Thyroid gland (tissue), 7 donors: ENCODE measurements around the genes MTA2 and HNRNPUL2.

- PRO-cap, 2 experiments, result no peak in any of the 2 experiments
- RAMPAGE, long total RNA, 5 experiments, result no peak in any of the 5 experiments
Measured at GRCh38 chr11:61772644-61772930, 19.8 kb downstream of the TMEM258 start.

GRCh38 chr11:61800528-61801411 lies 8.1 kb downstream of the FEN1 start:
- PRO-cap, 2 experiments, result no peak in any of the 2 experiments
- RAMPAGE, long total RNA, 5 experiments, result start-site peak on the minus strand in 1 of 5 experiments, at chr11:61800568-61800627 at its widest, 5 reads per replicate

DNA sequence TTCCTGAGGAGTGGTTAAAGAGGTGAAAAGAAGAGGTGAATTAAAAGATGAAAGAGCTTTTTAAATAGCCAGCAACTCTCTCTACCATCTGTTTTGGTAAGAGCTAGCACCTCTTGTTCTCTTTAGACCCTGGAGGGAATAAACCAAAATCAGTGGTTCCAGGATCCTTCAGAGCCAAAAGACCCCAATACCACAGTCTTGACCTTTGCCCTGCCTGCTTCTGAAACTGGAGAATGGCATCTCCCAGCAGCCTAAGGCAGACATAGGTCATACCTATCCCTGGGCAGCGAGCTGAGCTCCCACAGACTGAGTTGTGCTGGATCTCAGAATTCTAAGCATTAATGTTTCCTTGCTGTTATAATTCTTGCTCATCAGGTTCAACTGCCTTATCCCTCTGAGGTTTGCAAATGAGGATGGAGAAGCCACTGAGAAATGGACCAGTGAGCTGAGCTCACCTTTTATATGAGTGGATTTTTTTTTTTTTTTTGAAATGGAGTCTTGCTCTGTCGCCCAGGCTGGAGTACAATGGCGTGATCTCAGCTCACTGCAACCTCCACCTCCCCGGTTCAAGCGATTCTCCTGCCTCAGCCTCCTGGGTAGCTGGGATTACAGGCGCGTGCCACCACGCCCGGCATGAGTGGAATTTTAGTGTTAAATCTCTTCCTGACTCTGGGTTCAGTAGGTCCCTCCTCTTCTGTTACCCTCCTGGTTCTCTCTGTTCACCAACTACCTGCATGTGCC lies 8.9 kb downstream of the FEN1 start:
- PRO-cap, 2 experiments, result no peak in any of the 2 experiments
- RAMPAGE, long total RNA, 5 experiments, result no peak in any of the 5 experiments

GRCh38 chr11:61828642-61829470 lies 756 bp downstream of the FADS2 start:
- PRO-cap, 2 experiments, result peak in 1 of 2 experiments; most common plus-strand start chr11:61828824 (in 1)
- RAMPAGE, long total RNA, 5 experiments, result no peak in any of the 5 experiments

DNA sequence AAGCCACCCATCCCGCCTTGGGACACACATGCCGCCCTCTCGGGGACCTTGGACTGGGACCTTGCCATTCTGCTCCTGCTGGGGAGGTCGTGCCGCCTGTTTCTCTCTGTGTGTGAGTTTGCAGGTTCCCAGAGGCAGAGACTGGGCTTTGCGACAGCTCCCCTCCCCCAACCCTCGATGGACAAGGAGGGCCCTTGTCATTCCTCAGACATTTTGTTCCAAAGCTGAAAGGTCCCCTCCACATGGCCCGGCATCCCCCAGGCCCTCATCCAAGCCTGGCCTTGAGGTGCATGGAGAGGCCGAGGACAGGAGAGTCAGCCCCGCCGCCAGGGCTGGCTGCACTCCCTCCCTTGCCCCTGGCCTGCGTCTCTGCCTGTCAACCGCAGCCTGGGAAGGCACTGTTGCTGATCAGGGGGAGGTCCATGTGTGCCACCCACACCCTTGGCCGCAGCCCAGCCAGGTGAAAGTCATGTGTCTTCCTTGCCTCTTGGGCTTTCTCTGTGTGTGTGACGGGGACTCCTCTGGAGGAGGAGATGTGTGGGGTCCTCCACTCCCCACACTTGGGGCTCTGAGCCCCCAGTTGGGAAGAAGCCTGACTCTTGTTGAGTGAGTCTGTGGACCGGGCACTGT lies 25.7 kb downstream of the FADS2 start:
- PRO-cap, 2 experiments, result no peak in any of the 2 experiments
- RAMPAGE, long total RNA, 5 experiments, result no peak in any of the 5 experiments

- PRO-cap, 2 experiments, result no peak in any of the 2 experiments
- RAMPAGE, long total RNA, 5 experiments, result no peak in any of the 5 experiments
Measured at GRCh38 chr11:61962405-61962554, 5.2 kb downstream of the FTH1 start.

- PRO-cap, 2 experiments, result peak in 1 of 2 experiments; most common plus-strand start chr11:61986312 (in 1); most common minus-strand start chr11:61986057 (in 1)
- RAMPAGE, long total RNA, 5 experiments, result no peak in any of the 5 experiments
Measured at GRCh38 chr11:61985672-61986418, 18.4 kb upstream of the FTH1 start.

- PRO-cap, 2 experiments, result peak in 1 of 2 experiments; most common plus-strand start chr11:62402490 (in 1); most common minus-strand start chr11:62402363 (in 1)
- RAMPAGE, long total RNA, 5 experiments, result no peak in any of the 5 experiments
Measured at GRCh38 chr11:62402243-62402571, 16.6 kb upstream of the SCGB1A1 start.

DNA sequence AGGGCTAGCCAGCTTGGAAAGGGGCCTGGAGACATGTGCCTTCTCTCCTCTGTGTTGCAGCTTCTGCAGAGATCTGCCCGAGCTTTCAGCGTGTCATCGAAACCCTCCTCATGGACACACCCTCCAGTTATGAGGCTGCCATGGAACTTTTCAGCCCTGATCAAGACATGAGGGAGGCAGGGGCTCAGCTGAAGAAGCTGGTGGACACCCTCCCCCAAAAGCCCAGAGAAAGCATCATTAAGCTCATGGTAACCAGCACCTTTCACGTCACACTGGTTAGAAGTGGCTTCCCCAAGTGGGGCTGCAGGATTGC lies 3.3 kb downstream of the SCGB1A1 start:
- PRO-cap, 2 experiments, result no peak in any of the 2 experiments
- RAMPAGE, long total RNA, 5 experiments, result no peak in any of the 5 experiments

DNA sequence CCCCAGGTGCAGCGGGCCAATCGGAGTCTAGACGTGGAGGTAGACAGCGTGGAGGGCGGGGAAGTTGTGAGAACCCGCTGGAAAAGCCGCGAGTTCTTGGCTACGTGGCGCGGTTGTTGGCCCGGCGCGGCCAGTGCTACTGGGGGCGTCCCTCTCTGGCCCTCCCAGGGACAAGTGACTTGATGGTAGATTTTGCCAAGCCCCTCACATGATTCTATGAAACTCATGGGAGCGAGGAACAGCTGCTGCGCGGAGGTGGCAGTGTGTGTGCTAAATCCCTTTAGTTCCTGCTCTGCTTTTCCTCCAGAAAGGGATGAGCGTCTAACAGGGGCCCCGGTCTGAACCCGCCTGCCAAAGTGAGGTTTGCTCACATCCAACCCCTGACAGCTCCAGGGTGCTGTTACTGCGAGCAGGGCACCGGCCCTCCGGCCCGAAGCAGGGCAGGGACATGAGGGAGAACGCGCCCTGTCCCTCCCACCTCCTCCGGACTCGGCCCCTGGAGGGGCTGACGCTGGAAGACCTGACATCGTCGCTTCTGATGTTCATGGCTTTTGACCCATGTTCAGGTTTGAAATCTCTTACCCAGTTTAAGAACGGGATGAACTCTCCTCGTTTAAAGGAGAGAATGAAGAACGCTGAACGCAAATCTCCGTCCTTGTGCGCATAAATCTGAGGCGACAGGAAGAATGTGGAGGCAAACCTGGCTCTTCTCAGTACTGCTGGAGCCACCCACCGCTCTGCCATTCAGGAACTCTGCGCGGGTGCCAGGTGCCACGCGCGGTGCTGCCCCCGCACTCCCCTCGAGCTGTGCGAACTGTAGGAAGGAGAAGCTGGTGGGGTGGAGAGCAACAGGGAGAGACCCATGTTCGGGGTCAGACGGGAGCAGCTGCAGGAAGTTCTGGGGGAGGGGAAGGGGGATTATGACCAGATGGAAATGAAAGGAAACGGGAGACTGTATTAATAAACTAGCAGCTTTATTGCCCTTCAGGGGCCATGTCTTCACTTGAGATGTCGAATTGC lies 714 bp upstream of the EEF1G start:
- PRO-cap, 2 experiments, result peak in 2 of 2 experiments; most common plus-strand start position 91 of the sequence (in 2); most common minus-strand start position 491 of the sequence (in 1)
- RAMPAGE, long total RNA, 5 experiments, result start-site peak on the plus strand in 2 of 5 experiments, centred at positions 101 to 109 of the sequence, 40 to 41 reads per replicate

- PRO-cap, 2 experiments, result no peak in any of the 2 experiments
- RAMPAGE, long total RNA, 5 experiments, result no peak in any of the 5 experiments
Measured at GRCh38 chr11:62600537-62600890, 1.2 kb downstream of the MTA2 start.

DNA sequence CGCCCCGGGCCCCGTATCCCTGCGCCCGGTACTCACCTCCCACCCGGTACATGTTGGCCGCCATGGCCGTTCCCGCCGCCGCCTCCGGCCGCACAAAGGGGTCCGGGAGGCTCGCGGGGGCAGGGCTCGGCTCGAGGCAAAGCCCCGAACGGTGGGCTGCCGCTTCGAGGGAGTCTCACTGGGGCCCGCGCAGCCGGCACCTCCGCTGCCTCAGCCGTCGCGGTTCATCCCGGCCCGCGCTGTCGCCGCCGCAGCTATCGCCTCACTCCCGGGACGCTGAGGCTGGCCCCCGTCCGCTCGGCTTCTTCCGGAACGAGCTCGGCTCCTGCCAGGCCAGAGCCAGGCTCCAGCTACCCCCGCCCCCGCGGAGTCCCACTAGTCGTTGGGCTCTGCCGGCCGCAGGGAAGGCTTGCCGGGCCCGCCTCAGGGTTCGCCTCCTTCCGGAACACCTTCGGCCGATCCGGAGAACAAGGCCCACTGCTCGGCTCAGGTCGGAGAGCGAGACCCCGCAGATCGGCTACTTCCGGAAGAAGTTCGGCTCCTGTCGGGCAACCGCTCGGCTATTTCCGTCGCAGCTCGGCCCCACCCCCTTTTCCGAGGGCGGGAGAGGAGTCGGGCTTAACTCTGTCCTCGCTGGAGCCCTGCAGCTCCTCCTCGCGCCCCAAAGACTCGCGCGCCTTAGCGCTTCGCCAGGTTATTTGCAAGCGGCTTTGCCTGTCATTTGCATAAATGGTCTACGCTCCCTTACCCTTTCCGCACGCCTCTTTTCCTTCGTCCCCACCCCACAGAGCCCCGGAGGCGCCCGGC lies at the start of gene MTA2:
Gene MTA2, minus strand, starts transcription at position 479 of the 807 bp plus-strand sequence.
- PRO-cap, 2 experiments, result peak in 2 of 2 experiments; most common plus-strand start position 646 of the sequence (in 2); most common minus-strand start position 384 of the sequence (in 2)
- RAMPAGE, long total RNA, 5 experiments, result start-site peak on the minus strand in 2 of 5 experiments, centred at positions 287 to 442 of the sequence, 20 to 34 reads per replicate

DNA sequence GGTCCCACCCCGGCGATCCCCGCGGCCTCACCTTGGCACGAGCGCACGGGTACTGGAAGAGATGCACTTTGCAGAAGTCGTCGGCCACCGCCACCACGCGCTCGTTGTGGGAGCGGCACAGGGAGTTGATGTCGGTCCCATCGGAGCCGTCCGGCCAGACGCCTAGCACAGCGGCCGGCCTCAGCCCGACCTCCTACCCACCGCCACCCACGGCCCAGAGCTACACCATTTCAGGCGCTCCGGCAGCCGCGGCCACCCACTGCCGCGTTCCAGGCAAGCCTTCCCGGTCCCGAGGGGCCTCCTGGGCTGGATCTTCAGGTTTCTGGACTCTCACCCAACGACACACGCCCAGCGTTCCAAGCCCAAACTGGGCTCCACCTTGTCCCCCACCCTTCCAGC lies 1.1 kb upstream of the MTA2 start:
- PRO-cap, 2 experiments, result no peak in any of the 2 experiments
- RAMPAGE, long total RNA, 5 experiments, result no peak in any of the 5 experiments

DNA sequence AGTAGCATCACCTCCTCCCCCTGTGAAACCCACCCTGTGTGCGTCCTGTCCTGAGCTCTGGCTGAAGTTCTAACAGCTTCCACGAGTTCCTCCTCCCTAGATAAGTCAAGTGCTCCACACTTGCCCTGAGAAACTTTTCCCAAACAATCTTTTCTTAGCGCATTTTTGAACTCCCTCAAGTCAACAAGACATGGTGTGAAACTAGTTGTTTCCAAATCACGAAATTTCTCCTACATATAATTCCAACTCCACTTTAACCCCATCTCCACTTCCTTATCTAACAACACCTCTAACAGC lies 1.7 kb upstream of the MTA2 start:
- PRO-cap, 2 experiments, result peak in 1 of 2 experiments; most common minus-strand start position 74 of the sequence (in 1)
- RAMPAGE, long total RNA, 5 experiments, result no peak in any of the 5 experiments

DNA sequence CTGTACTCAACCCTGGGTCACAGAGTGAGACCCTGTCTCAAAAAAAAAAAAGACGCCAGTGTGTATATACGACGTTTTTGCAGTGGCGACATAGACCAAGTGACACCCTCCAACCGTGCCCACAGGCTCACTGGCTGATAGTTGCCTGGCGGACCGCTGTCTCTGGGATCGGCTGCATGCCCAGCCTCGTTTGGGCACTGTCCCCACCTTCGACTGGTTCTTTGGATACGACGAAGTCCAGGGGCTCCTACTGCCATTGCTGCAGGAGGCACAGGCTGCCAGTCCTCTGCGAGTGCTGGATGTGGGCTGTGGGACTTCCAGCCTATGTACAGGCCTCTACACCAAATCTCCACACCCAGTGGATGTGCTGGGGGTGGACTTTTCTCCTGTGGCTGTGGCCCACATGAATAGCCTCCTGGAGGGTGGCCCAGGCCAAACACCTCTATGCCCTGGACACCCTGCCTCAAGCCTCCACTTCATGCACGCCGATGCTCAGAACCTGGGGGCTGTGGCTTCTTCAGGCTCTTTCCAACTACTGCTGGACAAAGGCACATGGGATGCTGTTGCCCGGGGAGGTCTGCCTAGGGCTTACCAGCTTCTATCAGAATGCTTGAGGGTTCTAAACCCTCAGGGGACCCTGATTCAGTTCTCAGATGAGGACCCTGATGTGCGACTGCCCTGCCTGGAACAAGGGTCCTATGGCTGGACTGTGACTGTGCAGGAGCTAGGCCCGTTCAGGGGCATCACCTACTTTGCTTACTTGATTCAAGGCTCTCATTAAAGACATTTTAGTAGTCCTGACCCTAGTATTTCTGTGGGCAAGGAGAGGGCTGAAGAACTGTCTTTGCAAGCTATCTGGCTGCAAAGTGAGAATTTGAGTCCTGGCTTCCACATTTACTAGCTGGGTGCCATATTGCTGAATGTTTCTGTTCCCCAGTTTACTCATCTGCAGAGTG lies 1.4 kb downstream of the CSKMT start:
- PRO-cap, 2 experiments, result no peak in any of the 2 experiments
- RAMPAGE, long total RNA, 5 experiments, result no peak in any of the 5 experiments

GRCh38 chr11:62677108-62678222 lies 1.4 kb downstream of the UBXN1 start:
- PRO-cap, 2 experiments, result no peak in any of the 2 experiments
- RAMPAGE, long total RNA, 5 experiments, result no peak in any of the 5 experiments

GRCh38 chr11:62712929-62713609 lies 5.6 kb downstream of the GNG3 start:
- PRO-cap, 2 experiments, result no peak in any of the 2 experiments
- RAMPAGE, long total RNA, 5 experiments, result no peak in any of the 5 experiments

GRCh38 chr11:62713691-62714222 lies 6.3 kb downstream of the GNG3 start:
- PRO-cap, 2 experiments, result no peak in any of the 2 experiments
- RAMPAGE, long total RNA, 5 experiments, result no peak in any of the 5 experiments

- PRO-cap, 2 experiments, result peak in 2 of 2 experiments; most common plus-strand start chr11:62727236 (in 1); most common minus-strand start chr11:62727457 (in 2)
- RAMPAGE, long total RNA, 5 experiments, result start-site peak on the minus strand in 1 of 5 experiments, at chr11:62727169-62727524 at its widest, 26 to 35 reads per replicate
Measured at GRCh38 chr11:62727000-62727826, at the start of gene HNRNPUL2. TSS of gene HNRNPUL2 (minus strand) at chr11:62727457.

DNA sequence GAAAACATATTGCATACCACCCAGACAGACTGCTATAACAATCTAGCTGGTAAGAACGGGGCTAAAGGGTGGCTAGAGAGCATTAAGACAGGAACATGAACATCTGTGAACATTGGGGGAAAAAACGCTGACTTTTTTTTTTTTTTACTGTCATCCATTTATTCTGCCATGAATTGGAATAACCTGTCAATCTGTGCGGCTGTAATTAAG lies 657 bp downstream of the TTC9C start:
- PRO-cap, 2 experiments, result no peak in any of the 2 experiments
- RAMPAGE, long total RNA, 5 experiments, result no peak in any of the 5 experiments